Gastrocnemius medialis (tissue), 3 donors: ENCODE measurements around a stretch of chr6.

DNA sequence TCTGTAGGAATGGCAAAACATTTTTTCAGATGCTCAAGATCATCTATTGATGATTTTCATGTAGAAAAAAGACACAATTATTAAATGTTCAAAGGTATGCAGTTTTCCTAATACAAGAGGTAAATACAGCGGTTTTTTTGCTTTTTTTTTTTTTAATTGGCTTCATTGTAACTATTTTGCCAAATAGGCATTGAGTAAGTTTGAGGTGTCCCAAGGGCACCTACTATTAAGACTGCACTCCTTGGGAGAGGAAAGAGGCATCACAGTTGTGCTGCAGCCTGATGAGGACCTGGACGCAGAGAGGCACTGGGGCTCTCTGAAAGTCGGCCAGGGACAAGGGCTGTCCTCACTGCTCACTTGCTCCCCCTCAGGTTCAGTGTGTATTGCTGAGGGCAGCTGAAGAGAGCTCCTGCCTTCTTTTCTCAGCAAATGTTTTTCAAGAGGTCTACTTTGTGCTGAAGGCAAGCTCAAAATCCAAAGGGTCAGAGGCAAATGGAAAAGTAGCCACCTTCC is 331.7 kb downstream of the RIMS1 start:
- PRO-cap, result no peak
- RAMPAGE, long total RNA, 3 experiments, result no peak in any of the 3 experiments

DNA sequence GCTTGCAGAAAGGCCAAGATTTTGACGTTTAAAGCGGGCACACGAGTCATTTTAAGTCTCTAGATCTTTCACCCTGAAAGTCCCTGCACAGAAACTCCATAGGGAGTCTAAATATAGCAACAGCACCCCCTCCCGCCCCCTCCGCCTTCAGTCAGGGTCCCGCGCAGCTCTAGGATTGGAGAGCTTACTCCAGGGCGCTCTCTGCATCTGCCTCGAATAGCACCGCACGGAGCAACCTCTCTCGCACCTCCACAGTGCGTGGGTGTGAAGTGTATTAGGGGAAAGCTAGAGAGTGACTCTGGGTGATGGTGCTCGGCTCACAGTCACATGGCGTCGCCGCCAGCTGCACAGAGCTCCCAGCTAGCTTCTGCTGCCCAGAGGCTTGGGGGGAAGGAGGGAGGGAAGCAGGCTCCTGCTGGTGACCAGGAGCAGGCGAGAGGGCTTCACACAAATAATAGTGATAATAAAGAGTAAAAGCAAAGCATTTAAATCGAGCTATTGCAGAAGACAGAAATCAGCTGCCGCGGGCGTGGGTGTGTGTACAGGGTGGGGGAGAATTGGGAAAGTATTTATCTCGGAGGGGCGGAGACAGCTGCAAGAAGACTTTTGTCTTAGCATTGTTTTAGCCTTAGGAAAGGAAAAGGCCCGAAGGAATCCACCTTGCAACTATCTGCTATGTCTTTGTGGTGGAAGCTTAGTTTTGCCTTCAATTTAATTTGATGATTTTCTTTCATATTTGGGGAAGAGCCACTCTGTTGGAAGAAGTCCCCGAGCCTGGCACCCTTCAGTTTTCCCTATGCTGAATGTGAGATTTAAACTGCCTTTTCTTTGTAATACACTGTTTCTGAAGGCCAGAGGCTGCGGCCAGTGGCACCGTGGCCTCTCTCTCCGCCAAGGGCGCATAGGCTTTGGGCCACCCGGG is 1.6 kb upstream of the KCNQ5 start:
- PRO-cap, result bidirectional peak, plus-strand start at position 377 of the sequence, minus-strand start at position 266 of the sequence
- RAMPAGE, long total RNA, 3 experiments, result no peak in any of the 3 experiments

GRCh38 chr6:72638833-72639574 is 17.1 kb downstream of the KCNQ5 start:
- PRO-cap, result no peak
- RAMPAGE, long total RNA, 3 experiments, result no peak in any of the 3 experiments

GRCh38 chr6:73373046-73373409 is 3.3 kb upstream of the OOEP start:
- PRO-cap, result no peak
- RAMPAGE, long total RNA, 3 experiments, result start-site peak on the minus strand in 1 of 3 experiments, at chr6:73373312-73373318 at its widest, 10 reads per replicate

GRCh38 chr6:73515865-73516458 is 4.9 kb downstream of the EEF1A1 start:
- PRO-cap, result no peak
- RAMPAGE, long total RNA, 3 experiments, result no peak in any of the 3 experiments

DNA sequence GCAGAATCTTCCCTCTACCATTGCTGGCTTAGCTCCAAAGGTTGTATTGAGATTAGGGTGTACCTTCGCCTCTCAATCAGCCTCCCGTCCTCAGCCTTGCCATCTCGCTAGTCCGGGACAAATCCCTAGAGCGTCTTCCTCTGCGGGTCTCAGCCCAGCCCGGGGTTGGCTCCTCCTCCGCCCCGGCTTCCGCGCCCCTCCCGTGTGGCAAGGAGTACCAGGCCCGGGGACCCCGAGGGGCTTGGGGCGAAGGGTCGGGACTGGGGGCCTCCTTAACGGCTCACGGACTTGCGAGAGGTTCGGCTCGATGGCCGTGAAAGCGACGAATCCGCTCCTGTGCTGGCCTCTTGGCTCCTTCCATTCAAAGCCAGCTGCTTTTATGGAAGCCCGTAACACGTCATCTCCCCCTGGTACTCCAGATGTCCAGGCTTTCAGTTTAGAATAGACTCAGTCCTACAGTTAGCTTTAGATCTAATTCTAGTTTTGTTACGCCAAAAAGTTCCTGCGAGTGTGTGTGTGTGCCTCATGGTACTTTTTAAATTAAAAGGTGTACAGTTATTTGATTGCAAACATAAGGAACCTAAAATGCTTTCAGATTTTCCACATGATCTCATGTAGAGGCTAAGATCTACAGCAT is 730 bp upstream of the EEF1A1 start:
- PRO-cap, result no peak
- RAMPAGE, long total RNA, 3 experiments, result no peak in any of the 3 experiments

- PRO-cap, result no peak
- RAMPAGE, long total RNA, 3 experiments, result no peak in any of the 3 experiments
Measured at GRCh38 chr6:73654750-73655244, 1.0 kb upstream of the SLC17A5 start.

DNA sequence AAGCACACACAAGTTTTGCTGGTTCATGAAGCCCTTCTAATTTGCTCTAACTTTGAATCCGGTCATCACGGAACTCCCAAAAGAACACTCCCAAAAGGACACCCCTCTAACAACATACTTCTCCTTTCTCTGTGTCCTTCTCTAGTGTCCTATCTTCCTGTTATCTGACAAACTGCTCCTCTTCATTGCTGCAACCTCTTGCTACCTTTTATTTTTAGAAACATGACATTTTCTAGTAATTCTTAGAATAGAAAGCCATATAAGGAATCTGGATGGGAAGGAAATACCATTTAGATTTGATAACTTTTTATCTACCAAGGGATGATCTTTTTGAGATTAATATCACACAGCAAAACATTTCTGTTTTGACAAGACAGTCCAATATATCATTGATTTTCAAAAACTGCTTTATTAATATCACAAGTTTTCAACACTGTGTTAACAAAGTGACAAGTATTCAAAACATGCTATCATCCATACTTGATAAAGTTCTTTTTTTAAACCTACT is 63.1 kb downstream of the COL12A1 start:
- PRO-cap, result no peak
- RAMPAGE, long total RNA, 3 experiments, result no peak in any of the 3 experiments

DNA sequence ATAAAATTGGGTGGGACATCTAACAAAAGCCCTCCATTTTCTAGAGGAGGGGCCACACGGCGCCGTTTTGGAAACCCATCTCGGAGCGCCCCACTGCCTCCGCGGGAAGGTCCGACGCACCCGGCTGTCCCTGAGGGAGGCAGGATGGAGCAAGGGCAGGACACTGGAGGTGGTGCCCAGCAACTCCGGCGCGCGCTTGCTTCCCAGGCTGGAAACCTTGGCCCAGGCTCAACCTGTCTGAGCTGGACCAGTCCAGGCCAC is 4.1 kb downstream of the COL12A1 start:
- PRO-cap, result no peak
- RAMPAGE, long total RNA, 3 experiments, result no peak in any of the 3 experiments

- PRO-cap, result no peak
- RAMPAGE, long total RNA, 3 experiments, result no peak in any of the 3 experiments
Measured at GRCh38 chr6:75202528-75203048, 3.3 kb downstream of the COL12A1 start.

GRCh38 chr6:75306227-75306577 is 21.6 kb upstream of the TMEM30A start:
- PRO-cap, result no peak
- RAMPAGE, long total RNA, 3 experiments, result no peak in any of the 3 experiments

DNA sequence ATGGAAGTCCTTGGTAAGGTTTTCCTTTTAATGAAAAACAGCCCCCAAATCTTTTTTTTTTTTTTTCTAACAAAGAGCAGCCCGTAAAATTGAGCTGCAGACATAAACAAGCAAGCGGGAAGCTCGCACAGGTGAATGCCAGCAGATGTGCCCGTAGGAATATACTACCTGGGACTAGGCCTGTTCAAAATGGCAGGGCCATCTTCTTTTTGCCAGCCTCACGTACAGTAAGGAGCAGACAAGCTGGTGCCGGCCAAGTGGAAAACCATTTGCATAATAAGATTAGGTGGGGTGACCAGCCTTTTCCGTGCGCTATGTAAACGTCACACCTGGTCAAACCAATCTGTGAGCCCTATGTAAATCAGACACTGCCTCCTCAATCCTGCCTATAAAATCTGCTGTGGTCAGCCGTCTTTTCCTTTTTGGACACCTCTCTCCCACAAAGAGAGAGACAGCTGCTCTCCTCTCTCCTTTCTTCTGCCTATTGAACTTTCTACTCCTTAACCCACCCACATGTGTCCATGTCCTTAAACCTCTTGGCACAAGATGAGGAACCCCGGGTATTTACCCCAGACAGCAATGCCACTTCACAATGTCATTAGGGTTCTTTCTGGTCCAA is 60.8 kb upstream of the TMEM30A start:
- PRO-cap, result no peak
- RAMPAGE, long total RNA, 3 experiments, result no peak in any of the 3 experiments

DNA sequence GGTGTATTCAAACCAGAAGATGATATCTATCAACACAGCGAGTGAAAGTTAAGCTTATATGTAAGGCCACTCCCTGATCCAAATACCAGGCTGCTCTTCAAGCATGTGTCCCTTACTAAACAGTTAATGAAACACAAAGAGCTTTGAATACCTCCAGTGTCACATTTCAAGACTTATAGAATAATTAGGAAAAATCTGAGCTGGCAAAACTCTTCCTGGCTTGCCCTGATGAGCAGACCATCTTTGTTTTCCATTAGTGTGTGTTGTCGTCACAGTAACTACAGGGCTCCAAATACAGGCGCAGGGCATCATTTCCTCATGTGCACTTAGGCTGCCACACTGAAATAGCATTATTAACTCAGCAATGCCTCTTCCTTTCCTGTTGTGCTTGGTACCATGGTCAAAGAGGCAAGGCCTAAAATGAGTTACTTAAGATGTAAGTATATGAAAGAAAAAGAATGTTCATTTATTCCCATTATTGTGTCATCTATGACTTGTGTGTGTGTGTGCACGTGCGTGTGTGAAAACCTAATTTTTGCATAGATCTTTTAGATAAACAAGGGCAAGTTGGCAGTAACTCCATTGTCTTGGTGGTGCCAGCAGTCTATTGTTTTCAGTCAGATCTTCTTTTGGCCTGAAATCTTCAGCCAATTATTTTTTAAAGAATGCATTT is 6.4 kb downstream of the FILIP1 start:
- PRO-cap, result no peak
- RAMPAGE, long total RNA, 3 experiments, result no peak in any of the 3 experiments

GRCh38 chr6:75487872-75488520 is 5.6 kb downstream of the FILIP1 start:
- PRO-cap, result no peak
- RAMPAGE, long total RNA, 3 experiments, result no peak in any of the 3 experiments

GRCh38 chr6:75602221-75603242 is 852 bp downstream of the SENP6 start:
- PRO-cap, result unidirectional peak, minus-strand start at chr6:75602335
- RAMPAGE, long total RNA, 3 experiments, result no peak in any of the 3 experiments

GRCh38 chr6:76776955-76777532 is 686.2 kb downstream of the HTR1B start:
- PRO-cap, result no peak
- RAMPAGE, long total RNA, 3 experiments, result no peak in any of the 3 experiments

DNA sequence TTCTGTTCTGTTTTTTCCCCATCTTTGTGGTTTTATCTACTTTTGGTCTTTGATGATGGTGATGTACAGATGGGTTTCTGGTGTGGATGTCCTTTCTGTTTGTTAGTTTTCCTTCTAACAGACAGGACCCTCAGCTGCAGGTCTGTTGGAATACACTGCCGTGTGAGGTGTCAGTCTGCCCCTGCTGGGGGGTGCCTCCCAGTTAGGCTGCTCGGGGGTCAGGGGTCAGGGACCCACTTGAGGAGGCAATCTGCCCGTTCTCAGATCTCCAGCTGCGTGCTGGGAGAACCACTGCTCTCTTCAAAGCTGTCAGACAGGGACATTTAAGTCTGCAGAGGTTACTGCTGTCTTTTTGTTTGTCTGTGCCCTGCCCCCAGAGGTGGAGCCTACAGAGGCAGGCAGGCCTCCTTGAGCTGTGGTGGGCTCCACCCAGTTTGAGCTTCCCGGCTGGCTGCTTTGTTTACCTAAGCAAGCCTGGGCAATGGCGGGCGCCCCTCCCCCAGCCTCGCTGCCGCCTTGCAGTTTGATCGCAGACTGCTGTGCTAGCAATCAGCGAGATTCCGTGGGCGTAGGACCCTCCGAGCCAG is 587.1 kb downstream of the HTR1B start:
- PRO-cap, result no peak
- RAMPAGE, long total RNA, 3 experiments, result no peak in any of the 3 experiments

DNA sequence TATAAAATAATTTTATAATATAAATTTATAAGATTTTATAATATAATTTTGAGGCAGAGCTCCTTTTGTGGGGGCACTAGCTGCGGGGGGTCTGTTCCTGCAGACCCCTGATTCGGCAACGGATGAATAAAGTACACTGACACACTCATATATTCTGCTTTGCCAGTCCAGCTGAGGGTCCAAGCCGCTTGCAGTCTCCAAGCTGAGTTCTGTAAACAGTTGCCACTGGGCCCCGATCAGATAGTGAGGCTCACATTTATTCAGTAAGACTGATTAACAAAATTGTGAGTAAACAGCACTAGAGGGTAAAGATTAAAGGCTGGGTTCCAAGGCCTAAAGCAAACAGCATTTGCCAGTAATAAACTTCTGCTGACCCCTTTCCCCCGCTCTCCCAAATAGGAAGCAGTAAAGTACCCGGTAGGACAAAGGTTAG is 181.6 kb downstream of the MEI4 start:
- PRO-cap, result no peak
- RAMPAGE, long total RNA, 3 experiments, result no peak in any of the 3 experiments

DNA sequence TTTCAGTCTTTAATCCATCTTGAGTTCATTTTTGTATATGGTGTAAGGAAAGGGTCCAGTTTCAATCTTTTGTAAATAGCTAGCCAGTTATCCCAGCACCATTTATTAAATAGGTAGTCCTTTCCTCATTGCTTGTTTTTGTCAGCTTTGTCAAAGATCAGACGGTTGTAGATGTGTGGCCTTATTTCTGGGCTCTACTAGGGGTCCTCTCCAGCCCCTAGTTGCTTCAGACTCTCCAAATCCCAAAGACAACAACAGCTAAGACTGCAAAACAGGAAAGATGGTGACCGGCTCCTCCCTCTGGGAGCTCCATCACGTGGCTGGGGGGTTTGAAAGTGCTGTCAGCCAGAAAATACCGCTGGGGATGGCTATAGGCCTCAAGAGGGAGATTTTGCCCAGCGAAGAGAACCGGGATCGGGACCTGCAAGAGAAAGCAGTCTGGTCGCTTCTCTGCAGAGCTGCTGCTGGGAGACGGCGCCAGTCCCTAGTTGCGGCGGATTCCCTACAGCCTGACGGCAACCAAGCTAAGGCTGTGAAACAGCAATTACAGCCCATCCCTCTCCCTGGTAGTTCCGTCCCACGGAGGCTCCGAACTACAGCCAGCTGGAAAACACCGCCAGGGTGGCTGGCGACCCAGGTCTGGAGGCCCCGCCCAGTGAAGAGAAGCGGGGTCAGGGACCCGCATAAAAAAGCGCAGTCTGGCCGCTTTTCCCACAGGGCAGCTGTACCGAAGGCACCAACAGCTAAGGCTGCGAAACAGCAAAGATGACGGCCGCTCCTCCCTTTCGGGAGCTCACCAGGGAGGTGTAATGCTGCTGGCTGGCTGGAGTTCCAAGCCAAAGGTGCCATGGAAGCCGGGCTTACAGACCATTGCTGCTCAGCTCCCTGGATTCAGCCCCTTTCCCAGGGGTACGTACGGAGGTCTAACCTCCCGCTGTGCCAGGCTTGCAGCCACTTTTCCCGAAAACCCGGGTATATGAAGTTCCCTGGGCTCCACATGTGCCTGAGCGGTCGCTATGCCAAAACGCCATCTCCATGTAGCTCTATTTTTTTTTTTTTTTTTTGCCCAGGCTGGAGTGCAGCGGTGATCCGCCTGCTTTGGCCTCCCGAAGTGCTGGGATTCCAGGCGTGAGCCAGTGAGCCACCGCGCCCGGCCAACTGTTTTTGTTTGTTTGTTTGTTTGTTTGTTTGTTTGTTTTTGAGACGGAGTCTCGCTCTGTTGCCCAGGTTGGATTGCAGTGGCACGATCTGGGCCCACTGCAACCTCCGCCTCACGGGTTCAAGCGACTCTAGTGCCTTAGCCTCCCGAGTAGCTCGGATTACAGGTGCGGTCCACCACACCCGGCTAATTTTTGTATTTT is 238.0 kb upstream of the IRAK1BP1 start:
- PRO-cap, result no peak
- RAMPAGE, long total RNA, 3 experiments, result no peak in any of the 3 experiments

DNA sequence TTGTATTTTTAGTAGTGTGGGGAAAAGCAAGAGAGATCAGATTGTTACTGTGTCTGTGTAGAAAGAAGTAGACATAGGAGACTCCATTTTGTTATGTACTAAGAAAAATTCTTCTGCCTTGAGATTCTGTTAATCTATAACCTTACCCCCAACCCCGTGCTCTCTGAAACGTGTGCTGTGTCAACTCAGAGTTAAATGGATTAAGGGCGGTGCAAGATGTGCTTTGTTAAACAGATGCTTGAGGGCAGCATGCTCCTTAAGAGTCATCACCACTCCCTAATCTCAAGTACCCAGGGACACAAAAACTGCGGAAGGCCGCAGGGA is 8.6 kb upstream of the IRAK1BP1 start:
- PRO-cap, result no peak
- RAMPAGE, long total RNA, 3 experiments, result no peak in any of the 3 experiments